Camera-type eye (tissue), 1 donor: ENCODE measurements around a stretch of chr19.

- RAMPAGE, long total RNA = no peak
These were observed 4.8 kb upstream of the NFIC start for GRCh38 chr19:3361499-3362034.

GRCh38 chr19:3367064-3367954 is 926 bp downstream of the NFIC start:
- RAMPAGE, long total RNA = no peak

DNA sequence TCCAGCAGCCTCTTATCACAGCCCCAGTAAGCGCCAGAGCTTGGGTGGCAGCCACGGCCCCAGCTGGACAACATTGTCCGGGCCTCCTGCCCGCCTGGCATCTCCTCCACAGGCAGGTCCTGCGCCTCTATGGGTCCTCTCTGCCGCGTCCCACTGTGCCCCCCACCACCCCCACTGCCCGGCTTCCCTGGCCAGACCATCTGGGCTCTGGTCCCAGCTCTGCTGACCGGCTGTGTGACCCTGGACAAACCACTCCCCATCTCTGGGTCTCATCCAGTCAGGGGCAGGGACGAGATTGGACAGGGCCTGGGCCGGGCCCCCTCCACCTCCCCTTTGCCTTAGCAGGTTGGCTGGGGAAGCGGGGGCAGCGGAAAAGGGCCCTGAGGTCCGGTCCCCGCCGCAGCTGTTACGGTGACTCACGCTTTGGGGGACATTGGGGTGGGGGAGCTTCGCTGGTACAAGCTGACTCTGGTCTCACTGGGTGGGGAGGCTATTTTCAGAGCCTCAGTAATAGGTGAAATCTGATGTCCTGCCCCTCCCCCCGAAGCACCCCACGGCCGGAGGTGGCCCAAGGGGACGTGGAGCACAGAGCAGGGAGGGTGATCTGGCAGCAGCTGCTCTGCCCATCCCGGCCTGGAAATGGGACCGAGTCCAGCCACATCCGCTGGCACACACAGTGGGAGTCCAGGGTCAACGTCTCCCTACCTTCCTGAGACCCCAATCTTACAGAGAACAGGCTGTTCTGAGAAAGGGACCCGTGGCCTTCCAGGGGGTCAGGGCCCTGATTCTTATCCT is 9.0 kb downstream of the NFIC start:
- RAMPAGE, long total RNA = no peak

GRCh38 chr19:3413786-3414213 is 47.4 kb downstream of the NFIC start:
- RAMPAGE, long total RNA = no peak

GRCh38 chr19:3453733-3453986 is 26.7 kb downstream of the SMIM24 start:
- RAMPAGE, long total RNA = no peak

- RAMPAGE, long total RNA = no peak
These were observed 9.6 kb downstream of the SMIM24 start for GRCh38 chr19:3470719-3471091.

DNA sequence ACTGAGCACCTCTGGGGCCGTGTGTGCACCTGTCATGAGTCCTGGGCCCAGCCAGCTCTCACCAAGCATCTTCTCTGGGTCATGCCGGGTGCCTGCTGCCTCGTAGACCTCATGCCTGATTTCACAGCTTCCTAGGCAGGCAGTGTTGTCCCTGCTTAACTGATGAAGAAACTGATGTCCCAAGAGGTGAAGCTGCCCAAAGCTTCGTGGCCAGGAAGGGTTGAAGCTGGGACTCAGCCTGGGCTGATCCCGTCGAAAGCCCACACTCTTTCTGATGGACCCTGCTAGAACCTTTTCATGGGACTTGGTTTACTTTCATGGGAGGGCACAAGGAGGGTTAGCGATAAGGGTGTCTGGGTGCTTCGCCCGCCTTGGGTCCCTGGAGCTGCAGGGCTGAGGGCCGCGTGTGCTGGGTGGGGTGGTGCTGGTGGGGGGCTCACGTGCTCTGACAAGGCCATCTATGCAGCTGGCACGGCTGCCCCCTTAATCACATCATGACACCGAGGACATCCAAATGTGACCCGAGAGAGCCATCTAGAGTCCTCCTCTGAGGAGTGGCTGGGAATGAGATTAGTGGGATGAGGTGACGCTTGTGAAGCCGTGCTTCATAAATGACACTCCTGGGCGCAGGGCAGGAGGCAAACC is 6.3 kb downstream of the FZR1 start:
- RAMPAGE, long total RNA = no peak

DNA sequence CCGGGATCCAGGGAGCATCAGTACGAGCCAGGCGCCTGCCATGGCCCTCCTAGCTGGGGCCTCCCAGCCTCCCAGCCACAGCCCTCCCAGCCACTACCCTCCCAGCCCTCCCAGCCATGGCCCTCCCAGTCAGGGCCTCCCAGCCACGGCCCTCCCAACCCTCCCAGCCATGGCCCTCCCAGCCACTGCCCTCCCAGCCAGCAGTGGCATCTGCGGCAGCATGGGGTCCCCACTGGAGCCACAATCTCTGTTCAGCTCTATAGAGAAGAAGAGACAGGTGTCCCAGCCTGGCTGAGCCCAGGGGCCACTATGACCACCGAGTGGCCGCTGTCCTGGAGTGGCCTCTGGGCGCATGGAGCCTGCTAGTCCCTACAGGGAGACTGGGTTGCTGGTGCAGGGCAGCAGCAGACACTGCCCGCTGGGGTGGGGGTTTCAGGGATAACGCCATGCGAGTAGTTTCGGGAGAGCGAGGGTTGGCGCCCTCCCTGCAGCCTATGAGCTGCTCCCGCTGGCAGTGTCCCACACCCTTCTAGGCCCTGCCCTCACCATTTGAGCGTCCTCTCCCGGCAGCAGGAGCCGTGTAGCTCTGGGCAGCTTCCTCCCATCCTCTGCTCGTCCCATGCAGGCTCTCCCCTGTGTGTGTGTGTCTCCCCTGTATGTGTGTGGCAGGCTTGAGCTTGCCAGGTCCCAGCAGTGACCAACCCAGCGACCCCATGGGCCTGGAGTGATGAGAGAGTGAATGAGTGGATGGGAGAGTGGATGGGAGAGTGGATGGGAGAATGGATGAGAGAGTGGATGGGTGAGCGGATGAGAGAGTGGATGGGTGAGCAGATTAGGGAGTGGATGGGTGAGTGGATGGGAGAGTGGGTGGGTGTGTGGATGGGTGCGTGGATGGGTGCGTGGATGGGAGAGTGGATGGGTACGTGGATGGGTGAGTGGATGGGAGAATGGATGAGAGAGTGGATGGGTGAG is 10.8 kb upstream of the TEKTIP1 start:
- RAMPAGE, long total RNA = no peak

GRCh38 chr19:3529671-3530899 is 8.9 kb upstream of the TEKTIP1 start:
- RAMPAGE, long total RNA = no peak

- RAMPAGE, long total RNA = no peak
These were observed 6.9 kb downstream of the TEKTIP1 start for GRCh38 chr19:3545412-3546681.

GRCh38 chr19:3577840-3578338 is 5.1 kb downstream of the HMG20B start:
- RAMPAGE, long total RNA = no peak

GRCh38 chr19:3618248-3618832 is 8.2 kb downstream of the CACTIN start:
- RAMPAGE, long total RNA = no peak

DNA sequence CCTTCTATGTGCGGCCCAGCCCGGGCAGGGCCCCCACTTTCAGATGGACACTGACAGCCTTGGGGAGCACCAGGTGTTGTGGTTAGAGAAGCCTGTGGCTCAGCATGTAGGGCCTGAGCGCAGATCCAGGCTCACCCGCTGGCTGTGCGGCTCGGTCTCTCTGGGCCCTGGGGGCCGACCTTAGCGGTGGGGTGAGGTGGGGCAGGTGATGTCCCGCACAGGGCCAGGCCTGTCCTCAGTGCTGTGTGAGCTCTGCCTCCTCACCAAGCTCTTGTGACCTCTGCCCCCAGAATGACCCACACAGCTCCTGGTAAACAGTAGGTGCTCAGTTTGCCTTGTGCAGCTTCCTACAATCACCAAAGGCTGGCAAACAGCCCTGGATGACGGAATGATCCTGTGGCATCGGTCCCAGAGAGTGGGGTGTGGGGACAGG is 18.0 kb upstream of the CACTIN start:
- RAMPAGE, long total RNA = no peak

- RAMPAGE, long total RNA = no peak
These were observed 31.2 kb downstream of the PIP5K1C start for GRCh38 chr19:3668803-3669724.

DNA sequence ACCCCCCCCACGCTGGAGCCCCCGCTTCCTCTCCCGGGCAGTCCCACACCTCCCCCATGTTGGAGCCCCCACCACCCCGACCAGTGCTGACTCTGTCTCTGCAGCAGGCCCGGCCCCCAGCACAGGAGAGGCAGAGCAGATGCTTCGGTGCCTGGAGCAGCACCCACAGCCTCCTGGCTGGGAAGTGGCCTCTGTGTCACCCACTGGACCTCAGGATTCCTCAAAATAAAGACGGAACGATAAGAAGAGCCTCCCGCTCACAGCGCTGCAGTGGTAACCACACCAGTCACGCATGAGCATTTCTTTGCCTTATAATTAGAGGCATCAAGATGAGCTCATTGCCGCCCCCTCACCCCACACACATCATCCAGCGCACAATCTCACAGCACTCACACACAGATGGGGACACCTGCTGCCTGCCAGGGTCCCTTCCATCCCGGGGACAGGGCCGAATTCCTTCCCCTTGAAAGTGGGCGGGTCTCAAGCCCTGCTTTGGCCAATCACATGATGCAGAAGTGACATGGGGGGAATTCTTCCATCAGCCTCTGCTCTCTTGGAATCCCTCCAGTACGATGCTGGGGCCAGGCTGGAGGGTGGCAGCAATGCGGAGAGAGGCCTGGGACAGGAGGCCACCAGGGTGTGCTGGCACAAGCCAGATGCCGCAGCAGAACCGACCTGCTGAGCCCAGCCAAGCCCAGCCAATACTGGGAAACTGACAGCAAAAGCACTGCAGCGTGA is 16.2 kb downstream of the PIP5K1C start:
- RAMPAGE, long total RNA = no peak

DNA sequence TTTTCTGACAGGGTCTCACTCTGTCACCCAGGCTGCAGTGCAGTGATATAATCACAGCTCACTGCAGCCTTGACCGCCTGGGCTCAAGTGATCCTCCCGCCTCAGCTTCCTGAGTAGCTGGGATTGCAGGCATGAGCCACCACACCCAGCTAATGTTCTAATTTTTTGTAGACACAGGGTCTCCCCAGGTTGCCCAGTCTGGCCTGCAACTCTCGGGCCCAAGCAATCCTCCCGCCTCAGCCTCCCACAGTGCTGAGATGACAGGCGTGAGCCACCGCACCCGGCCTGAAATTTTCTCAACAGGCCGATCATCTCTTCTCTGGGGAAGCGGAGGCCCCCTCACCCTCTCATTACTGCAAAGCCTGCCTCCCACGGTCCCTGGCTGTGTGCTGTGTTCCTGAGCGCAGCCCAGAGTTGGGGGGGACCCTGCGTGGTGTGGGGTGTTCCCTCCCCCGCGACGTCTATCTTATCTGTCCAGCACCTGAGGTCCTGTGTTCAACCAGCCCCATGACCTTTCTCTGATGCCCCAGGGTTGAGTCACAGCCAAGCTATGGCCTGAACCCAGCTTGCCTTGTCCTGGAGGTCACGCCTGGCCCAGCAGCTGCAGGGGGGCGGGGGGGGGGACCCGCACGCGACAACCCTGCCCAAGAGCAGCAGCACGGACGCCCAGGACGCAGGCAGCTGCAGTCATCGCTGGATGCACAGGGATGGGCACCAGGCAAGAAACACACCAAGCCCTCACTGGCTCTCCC is 17.7 kb downstream of the DAPK3 start:
- RAMPAGE, long total RNA = no peak

DNA sequence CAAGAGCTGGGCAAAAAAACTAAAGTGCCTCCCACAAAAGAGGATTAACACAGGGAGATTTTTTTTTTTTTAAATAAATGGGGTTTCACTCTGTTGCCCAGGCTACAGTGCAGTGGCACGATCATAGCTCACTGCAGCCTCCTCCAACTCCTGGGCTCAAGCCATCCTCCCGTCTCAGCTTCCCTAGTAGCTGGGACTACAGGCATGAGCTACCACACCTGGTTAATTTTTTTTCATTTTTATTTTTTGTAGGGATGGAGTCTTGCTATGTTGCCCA is 1.9 kb downstream of the DAPK3 start:
- RAMPAGE, long total RNA = no peak

DNA sequence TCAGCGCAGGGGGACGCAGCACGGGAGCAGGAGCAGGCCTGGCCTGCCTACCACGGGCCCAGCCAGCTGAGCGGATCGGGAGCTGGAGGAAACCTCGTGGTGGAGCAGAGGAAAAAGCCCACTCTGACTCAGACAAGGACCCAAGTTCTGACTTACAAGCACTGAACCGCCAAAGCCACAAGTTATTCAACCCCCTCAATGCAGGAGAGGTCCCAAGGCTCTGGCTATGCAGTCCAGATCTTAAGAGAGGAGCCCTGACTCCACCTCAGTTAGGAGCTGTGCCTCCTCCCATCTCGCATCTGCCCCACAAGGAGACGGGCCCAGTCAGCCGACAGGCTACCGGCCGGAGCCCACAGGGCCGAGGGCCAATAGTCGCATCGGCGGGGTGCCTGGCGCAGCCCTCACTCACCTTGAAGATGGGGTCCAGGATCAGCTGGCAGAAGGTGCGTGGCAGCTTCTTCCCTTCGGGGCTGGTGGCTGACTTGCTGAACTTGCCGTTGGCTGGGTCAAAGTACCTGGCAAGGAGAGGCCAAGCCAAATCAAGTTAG is 3.7 kb downstream of the EEF2 start:
- RAMPAGE, long total RNA = no peak

GRCh38 chr19:3983433-3983824 is 1.8 kb downstream of the EEF2 start:
- RAMPAGE, long total RNA = no peak

GRCh38 chr19:4042296-4043153 is 24.2 kb downstream of the ZBTB7A start:
- RAMPAGE, long total RNA = no peak